Measurements from ENCODE around the genes TLR3, F11, ZFP42 and TRIML2.

DNA sequence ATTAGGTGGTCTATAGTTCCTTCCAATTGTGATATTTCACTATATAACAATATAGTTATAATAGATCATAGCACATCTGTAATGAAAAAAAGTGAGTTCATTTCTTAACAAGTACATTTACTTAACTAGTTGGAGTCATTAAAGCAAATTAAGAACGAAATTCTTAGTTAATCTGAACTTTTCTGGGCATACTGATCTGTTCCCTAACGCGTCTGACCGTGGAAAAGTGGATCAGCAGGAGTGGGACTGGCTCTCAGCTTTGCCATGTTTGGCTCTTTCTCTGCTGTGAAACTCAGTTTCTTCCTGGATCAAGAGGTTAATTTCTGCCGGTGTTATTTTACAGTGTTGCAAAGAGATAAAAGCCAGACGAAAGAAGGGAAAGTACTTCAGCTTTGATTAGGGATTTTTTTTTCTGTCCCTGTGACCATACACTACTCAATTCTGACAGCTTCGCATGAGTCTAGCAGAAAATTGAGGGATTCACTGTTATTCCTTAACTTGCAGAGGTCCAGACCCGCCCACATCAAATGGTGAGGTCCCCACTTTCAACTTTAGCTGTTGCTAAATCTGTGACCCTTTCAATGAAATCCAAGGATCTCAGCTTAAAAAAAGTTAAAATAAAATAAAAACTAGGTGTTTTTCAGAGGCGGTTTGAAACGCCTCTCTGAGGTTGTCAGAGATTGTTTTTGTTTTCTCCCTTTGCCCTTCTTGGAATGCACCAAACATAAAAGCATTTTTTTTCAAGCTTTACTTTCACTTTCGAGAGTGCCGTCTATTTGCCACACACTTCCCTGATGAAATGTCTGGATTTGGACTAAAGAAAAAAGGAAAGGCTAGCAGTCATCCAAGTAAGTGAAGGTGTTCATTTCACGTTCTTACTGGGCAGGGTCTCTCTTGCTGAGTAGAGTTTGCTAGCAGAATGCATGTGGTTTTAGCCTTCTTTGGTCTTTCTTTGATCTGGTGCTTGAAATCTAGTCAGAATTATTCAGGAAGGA, at the start of gene TLR3:
TLR3 (plus strand) TSS at position 756 of the 995 bp plus-strand sequence.
- PRO-cap, 2 experiments: no peak in any of the 2 experiments

GRCh38 chr4:186203971-186205121, 13.0 kb downstream of the CYP4V2 start:
- PRO-cap, 2 experiments: peak in 1 of 2 experiments; most common plus-strand start chr4:186204489 (in 1); most common minus-strand start chr4:186204144 (in 1)

GRCh38 chr4:186228247-186228816, 1.0 kb downstream of the KLKB1 start:
- PRO-cap, 2 experiments: no peak in any of the 2 experiments

DNA sequence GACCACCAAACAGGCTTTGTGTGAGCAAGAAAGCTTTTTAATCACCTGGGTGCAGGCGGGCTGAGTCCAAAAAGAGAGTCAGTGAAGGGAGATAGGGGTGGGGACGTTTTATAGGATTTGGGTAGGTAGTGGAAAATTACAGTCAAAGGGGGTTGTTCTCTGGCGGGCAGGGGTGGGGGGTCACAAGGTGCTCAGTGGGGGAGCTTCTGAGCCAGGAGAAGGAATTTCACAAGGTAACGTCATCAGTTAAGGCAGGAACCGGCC, 18.8 kb upstream of the F11 start:
- PRO-cap, 2 experiments: no peak in any of the 2 experiments

DNA sequence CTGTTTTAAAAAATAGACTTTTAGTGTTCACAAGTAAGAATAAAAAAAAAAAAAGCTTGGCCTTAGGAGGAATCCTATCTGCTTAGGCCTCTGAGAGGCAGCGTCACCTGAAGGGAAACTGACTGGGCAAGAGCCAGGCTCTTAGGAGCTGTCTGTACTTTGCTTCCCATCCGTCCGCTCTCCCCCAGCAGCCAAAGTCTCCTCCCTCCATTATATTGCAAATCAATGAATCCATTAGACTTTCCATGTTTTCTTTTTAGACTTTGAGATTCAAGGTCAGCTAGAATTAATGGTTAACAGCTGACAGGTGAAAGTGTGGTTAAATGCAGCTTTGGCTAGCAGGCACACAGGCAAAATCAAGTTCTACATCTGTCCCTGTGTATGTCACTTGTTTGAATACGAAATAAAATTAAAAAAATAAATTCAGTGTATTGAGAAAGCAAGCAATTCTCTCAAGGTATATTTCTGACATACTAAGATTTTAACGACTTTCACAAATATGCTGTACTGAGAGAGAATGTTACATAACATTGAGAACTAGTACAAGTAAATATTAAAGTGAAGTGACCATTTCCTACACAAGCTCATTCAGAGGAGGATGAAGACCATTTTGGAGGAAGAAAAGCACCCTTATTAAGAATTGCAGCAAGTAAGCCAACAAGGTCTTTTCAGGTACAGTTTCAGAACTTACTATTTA, at the start of gene F11:
F11 (plus strand) TSS at position 566 of the 697 bp plus-strand sequence.
- PRO-cap, 2 experiments: no peak in any of the 2 experiments

DNA sequence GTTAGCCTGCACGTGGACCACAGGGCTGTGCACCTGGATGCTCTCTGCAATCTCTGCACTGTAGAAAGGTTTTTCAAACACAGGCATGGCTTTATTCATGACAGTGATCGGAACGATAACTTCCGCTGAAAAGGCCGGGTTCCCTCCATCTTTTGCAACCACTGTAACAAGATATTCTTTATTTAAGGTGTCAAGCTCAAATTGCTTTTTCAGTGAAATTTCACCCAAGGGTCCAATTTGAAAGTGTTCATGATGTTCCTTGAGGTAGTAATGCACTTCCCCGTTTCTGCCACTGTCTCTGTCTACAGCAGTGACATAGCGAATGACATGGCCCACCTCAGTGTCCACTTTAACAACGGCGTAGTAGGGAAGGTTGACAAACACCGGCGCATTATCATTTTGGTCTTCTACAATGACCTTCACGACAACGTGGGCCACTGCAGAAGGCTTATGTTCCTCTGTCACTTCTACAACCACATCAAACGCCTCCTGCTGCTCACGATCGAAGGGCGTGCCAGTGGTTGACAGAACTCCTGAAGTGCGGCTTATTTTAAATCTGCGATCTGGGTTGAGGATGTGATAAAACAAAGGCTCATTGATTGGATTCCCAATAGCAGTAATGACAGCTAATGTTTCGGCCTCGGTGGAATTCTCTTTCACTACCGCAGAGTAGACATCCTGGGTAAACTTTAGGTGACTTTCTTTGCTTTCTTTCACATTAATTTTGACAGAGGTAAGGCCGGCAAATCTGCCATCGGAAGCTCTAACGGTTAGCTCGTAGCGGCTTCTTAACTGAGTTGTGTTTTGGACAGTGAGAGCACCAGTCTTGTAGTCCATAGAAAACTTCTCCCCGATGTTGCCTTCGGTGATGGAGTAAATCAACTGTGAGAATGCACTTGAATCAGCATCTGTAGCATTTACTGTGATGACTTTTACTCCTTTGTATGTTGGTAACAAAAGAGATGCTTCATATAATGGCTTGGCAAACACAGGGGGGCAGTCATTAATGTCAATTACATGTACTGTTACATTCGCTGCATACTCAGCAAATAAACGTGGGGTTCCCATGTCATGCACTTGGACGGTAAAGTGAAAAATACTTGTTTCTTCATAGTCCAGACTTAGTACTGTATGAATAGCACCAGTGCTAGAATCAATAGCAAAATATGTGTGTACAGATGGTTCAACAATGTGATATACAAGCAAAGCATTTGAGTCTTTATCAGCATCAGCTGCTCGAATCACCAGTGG, 65.0 kb upstream of the MTNR1A start:
- PRO-cap, 2 experiments: no peak in any of the 2 experiments

DNA sequence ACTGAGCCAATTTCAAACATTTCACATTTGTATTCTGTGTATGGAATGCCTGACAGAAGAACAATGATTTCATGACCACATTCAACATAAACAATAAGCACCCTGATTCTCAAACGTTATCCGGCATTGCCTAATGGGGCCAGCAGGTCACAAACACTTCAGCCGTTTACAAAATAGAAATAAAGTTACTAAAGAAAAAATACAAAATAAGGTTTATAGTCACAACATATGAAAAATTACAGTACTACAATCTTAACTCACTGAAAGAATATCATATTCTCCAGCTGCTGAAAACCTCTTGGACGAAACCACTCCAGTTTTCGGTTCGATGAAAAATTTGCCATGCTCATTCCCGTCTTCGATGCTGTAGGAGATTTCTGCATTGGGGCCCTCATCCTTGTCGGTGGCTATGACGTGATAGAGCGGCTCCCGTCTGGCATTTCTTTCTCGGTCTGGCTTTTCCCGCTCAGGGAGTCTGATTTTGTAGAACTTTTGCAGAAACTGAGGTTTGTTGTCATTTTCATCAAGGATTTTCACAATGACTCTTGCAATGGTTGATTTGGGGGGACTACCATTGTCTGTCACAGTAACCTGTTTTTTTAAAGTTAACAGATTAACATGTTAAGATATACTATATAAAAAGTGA, 81.1 kb upstream of the MTNR1A start:
- PRO-cap, 2 experiments: no peak in any of the 2 experiments

GRCh38 chr4:186643760-186644378, 79.8 kb downstream of the FAT1 start:
- PRO-cap, 2 experiments: no peak in any of the 2 experiments

GRCh38 chr4:186743321-186743745, 19.7 kb upstream of the FAT1 start:
- PRO-cap, 2 experiments: no peak in any of the 2 experiments

DNA sequence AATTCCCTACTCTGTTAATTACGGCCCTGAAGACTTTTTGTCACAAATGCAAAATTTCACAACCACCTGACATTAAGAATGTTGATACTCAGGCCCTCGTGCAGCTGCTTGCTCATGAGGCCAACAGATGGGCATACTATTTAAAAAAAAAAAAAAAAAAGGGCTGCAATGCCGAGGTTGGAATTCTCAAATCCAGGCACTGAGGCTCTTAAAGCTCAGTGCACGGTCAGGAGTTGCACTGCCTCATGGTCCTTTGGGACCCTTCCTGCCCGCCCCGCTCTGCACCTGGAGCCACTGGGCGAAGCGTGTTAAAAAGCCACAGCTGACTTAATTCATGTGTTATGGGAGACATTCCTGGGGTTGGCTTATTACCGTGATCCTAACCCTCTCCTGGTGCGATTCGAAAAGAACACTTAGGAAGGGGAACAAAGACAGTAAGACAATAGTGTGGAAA, 34.3 kb upstream of the FAT1 start:
- PRO-cap, 2 experiments: no peak in any of the 2 experiments

- PRO-cap, 2 experiments: no peak in any of the 2 experiments
Observed at GRCh38 chr4:186845076-186845920, 121.6 kb upstream of the FAT1 start.

- PRO-cap, 2 experiments: no peak in any of the 2 experiments
Observed at GRCh38 chr4:187043409-187043795, 319.7 kb upstream of the FAT1 start.

DNA sequence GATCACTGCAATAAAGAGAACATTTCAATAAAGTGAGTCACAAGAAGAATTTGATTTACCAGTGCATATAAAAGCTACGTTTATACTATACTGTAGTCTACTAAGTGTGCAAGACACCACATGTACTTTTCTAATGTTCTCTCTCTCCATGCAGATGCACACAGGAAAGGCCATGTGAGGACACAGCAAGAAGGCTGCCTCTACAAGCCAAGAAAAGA, 583.5 kb upstream of the FAT1 start:
- PRO-cap, 2 experiments: no peak in any of the 2 experiments

DNA sequence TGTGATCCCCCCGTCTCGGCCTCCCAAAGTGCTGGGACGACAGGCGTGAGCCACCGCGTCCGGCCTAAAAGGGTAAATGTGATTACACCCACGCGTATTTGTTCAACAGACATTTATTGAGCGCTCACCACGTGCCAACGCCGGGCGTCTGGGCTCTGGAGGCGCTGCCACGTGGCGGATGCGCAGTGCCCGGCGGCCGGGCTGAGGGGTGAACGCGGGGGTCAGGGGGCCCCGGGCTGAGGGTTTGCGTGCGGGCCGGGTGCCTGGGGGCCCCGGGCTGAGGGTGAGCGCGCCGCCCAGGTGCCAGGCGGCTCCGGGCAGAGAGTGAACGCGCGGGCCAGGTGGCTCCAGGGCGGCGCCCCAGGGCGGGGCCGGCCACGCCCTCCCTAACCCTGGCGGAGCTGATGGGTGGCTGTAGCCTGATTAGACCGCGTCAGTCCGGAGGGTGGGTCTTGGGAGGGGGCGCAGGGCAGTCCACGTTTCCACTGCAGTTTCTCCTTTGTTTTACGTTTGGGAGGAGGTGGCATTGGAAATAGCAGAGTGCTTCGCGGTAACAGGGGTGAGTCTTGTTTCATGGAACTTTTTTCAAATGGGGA, at the start of gene ZFP42:
ZFP42 (plus strand) TSS at position 490 of the 596 bp plus-strand sequence.
- PRO-cap, 2 experiments: no peak in any of the 2 experiments

GRCh38 chr4:188032052-188032763, 36.6 kb downstream of the ZFP42 start:
- PRO-cap, 2 experiments: no peak in any of the 2 experiments

- PRO-cap, 2 experiments: no peak in any of the 2 experiments
Observed at GRCh38 chr4:188109195-188109760, at the start of gene TRIML2. TRIML2 (minus strand) TSS chr4:188109603.

DNA sequence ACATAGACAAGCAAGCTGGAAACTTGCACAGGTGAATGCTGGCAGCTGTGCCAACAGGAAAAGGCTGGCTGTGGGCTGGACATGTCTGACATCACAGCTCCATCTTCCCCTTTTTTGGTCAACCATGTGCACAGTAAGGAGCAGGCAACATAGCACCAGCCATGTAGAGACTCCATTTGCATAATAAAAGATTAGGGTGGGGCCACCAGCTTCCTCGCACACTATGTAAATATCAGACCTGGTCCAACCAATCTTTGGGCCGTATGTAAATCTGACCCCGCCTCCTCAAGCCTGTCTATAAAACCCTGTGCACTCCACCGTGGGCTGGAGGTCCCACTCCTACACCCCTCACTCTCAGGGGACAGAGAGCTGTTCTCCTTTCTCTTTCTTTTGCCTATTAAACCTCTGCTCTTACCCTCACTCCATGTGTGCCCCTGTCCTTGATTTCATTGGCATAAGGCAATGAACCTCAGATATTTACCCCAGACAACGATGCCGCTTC, 862.1 kb downstream of the TRIML1 start:
- PRO-cap, 2 experiments: no peak in any of the 2 experiments

DNA sequence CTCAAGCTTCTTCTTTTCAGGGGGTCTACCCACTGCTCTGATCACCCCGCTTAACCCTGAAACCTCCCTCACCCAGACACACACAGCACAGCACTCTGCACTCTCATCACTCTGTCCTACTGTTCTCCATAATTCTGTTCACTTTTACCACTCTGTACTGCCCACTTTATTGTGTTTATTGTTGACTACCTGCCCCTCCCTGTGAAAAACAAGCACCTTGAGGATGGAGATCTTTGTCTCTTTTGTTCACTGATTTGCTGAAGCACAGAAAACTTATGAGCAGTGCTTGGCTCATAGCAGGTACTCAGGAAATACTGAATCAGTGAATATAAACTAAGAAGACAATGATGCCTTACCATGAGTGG, 201.5 kb upstream of the FRG1 start:
- PRO-cap, 2 experiments: no peak in any of the 2 experiments

DNA sequence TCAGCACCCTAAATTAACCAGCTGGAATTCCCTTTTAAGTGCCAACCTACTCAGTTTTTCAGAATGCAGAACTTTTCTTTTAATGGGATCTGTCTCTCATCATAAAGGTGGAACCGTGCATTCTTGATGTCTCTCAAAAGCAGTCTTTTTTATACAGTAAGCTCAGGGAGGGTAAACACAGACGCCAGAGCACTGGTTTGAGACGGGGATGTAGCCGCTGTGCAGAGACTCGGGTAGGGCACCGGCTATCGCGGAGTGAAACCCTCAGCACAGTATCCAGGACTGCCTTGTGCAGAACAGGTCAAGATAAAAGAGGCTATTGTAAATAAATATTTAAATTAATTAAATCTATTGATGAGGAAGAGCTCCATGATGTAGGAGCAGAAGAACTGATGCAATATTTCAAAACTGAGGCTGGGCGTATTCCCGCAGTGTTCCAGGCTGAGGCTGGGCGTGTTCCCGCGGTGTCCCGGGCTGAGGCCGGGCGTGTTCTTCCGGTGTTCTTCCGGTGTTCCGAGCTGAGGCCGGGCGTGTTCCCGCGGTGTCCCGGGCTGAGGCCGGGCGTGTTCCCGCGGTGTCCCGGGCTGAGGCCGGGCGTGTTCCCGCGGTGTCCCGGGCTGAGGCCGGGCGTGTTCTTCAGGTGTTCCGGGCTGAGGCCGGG, 130.5 kb upstream of the FRG1 start:
- PRO-cap, 2 experiments: no peak in any of the 2 experiments

DNA sequence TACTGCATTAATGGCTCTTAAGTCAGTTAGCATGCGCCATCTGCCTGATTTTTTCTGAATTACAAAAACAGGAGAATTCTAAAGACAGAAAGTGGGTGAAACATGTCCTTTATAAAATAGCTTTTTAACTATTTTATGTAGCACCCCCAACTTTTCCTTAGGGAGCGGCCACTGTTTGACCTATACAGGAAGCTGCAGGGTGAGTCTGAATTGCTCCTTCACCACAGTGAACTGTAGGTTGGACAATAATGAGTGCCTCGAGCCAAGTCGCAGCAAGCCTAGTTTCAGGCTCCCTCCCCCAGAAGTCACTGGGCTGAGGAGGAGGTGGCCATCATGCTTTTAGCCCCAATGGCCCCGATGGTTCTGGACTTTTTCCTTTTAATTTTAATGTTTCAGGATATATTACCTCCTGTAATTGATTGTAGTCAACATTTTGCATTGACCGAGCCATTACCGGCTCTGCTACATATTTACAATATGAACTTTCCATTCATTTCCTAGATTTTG, 62.2 kb upstream of the DUX4 start:
- PRO-cap, 2 experiments: no peak in any of the 2 experiments

Measured in helper T cell (primary cell).